Gallbladder (tissue), 1 donor: ENCODE results near the gene PLGLB1.

- PRO-cap = no peak
Observed at GRCh38 chr2:85893713-85894202, 5.0 kb upstream of the ST3GAL5 start.

GRCh38 chr2:85951534-85952381, 63.0 kb upstream of the ST3GAL5 start:
- PRO-cap = no peak

DNA sequence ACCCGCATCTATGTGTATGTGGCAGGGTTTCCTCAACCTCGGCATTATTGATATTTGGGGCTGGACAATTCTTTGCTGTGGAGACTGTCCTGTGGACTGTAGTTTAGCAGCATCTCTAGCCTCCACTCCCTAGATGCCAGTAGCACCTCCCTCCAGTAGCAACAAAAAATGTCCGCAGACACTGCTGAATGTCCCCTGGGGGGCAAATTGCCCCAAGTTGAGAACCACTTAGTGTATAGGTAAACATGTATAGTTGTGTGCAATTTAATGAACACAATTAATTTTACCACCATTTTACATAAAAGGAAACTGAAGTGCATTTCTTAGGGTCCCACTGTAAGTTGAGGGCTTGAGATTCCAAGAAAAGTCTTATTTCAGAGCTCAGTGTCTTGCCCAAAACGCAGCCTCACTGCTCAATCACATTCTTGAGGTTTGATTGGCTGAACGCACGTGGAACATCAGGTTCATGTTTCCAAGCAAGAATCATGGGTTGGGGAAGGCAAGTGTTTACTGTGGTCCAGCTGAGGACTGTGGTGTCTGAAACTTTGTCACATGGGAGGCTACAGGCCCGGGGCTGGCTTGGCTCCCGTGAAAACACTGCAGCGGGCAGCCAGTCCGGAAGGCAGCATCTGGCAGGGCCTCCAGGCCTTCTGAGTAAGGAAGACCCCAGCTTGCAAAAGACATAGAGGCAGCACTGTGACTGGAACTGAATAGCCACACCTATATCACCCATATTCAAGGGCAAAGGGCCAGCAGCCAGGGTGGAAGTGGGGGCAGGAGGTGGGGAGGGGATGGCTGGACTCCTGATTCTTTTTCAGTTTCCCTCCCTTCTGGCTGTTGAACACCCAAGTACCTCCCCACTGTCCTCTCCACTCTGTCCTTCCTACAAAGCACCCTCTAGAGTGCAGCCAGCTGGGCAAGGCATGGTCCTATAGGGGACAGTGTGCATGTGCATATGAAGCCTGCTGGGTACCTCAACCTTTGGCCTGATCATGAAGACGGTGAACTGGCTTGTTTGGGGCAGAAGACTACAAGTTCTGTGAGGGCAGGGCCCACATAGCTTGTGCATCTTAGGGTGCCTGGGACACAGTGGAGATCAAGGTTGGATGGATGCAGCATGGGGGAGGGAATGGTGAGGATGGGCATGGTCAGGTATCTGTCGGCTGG, 84.7 kb downstream of the POLR1A start:
- PRO-cap = no peak

- PRO-cap = no peak
Observed at GRCh38 chr2:86048761-86049326, 56.8 kb downstream of the POLR1A start.

GRCh38 chr2:86065373-86066057, 40.2 kb downstream of the POLR1A start:
- PRO-cap = no peak

DNA sequence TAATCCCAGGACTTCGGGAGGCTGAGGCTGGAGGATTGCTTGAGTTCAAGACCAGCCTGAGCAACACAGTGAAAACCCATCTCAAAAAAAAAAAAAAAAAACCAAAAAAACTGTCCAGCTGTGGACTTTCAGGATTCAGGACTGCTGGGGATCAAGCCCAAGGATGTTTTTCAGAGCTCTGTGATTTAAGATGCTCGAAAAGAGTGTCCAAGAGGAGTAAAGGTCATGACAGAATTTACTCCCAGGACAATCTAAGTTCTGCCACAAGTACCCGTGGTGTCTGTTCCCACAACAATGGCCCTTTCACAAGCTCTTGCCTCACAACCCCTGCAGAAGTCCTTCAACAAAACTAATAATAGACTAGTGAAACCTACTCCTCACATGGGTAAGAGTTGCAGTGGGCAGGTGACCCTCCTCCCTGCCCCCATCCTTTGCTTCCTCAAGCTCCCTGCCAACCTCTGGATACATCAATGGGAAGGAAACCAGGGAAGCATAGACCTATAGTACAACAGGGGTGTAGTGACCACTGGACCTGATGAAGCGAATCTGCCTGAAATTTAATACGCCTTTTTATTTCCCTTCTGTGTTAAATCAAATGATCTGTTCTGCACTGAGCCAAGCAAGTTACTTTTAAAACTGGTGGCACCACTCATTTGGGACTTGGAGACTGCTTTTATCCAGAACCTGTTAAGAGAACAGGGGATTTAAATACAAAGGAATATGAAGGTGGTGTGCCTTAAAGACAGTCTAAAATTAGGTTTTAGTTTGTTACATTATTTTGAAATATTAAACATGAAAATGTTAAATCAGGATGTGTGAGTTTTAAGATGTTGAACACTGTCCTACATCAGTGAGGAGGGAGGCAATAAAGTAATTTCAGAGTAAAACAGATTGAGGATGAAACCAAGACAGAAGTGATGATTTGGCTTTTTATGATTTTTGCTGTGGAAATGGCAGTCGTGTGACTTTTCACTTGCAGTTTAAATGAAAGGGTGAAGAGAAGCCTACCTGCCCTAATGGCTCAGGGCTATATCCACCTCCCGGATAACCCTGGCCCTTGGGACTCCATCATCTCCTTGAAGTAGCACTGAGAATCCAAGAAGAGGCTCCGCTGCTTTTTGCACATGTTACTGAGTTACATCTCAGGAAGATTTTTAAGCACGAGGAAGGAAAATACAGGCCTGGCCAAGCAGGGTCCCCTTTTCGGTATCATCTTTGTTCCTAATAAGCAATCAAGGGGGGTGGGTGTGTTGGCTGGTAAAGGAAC, 35.2 kb downstream of the PTCD3 start:
- PRO-cap = no peak

DNA sequence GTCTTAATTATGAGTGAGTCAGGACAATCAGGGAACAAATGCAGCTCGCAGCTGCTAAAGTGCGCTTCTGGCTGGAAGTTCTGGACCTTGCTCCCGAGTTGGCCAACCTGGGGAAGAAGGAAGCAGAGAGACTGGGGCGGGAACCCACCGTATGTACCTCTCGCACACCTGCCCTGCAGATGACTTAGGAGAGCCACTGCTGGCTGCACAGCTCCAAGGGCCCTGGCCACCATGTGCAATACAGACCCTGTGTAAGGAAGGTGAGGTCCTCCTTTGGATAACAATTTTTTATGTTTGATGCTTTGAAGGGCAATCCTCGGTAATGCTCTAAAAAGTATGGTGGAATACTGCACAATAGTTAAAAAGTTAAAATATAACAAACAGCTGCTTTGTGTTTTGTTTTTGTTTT, 42.3 kb downstream of the REEP1 start:
- PRO-cap = no peak

DNA sequence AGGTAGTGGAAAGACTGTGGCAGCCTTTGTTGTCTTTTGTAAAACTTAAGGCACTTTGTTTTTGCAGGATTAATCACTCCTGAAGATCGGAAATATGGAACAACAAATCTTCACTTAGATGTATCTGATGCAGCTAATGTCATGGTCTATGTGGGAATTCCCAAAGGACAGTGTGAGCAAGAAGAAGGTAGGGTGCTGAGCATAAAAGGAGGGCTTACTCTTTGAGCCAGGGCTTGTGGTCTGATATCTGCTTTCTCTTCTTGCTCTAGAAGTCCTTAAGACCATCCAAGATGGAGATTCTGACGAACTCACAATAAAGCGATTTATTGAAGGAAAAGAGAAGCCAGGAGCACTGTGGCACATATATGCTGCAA, 48.1 kb downstream of the KDM3A start:
- PRO-cap = no peak

GRCh38 chr2:86720480-86720908, 403 bp downstream of the RMND5A start:
- PRO-cap = no peak

DNA sequence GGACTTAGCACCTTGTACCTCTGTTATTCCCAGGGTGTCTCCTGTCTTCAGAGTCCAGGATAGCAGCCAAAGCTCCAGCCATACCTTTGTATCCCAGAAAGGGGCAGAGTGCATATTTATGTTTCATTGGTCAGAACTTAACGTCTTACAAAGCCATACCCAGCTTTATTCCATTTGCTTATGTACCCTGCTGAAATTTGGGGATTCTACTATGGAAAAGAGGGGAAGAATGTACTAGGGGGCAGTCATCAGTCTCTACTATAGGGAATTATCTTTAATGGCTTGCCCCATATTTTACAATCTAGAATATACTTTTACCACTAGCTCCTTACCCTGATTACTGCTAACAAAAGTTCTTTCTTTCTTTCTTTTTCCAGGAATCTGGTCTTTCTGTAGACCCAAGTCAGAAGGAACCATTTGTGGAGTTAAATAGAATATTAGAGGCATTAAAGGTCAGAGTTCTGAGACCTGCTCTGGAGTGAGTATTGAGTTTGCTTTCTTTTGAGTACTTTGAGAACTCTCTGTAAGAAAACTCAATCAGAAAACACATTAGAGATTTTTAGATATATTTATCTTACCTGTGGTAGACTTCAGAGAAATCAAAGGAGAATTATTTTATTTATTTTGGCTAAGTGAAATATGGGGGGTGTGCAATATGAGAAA, 33.1 kb downstream of the RMND5A start:
- PRO-cap = no peak

GRCh38 chr2:86785356-86785938, 5.3 kb downstream of the CD8A start:
- PRO-cap = no peak

DNA sequence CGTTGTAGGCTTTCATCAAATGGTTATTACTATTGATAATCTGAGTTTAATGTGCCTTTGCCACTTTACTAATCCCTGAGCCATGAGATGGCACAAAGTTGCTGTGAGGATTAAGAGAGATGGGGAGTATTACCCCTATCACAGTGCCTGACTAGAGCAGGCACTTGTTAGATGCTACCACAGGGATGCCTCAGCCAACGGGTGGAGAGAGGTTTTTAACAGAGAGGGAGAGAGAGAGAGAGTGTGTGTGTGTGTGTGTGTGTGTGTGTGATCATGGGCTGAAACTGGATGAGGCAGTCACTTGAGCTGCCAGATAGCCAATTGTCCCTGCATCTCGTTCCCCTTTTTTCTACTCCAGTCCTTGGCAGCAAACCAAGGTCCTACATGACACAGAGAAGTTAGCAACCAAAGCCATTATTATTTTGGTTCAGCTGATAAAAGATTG, 3.0 kb downstream of the CD8A start:
- PRO-cap = no peak

GRCh38 chr2:87021806-87022236, at the start of gene PLGLB1:
Gene PLGLB1, minus strand, starts transcription at chr2:87021844.
- PRO-cap = no peak

DNA sequence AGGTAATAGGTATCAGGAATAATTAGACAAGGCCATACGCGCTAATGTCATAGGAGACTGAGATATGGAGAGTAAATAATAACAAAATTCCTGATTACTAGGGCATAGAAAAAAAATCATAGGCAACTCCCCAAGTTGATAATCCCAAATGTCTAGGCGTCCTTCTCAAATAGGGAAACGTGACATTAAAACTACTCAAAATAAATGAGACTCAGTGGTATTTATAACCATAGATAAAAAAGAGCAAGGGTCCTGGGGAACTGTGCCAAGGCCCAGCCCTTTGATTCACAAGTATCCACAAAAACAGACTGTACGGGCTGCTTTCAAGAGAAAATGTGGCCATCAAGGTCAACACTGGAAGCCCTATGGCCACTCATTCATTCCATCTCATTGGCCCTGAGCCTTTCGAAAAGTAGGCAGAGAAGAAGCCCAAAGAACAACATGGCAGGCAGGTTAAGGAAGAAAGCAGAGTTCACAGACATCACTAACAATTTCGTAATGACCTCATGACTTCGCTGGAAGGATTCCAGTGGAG, 252.7 kb upstream of the PLGLB2 start:
- PRO-cap = no peak

DNA sequence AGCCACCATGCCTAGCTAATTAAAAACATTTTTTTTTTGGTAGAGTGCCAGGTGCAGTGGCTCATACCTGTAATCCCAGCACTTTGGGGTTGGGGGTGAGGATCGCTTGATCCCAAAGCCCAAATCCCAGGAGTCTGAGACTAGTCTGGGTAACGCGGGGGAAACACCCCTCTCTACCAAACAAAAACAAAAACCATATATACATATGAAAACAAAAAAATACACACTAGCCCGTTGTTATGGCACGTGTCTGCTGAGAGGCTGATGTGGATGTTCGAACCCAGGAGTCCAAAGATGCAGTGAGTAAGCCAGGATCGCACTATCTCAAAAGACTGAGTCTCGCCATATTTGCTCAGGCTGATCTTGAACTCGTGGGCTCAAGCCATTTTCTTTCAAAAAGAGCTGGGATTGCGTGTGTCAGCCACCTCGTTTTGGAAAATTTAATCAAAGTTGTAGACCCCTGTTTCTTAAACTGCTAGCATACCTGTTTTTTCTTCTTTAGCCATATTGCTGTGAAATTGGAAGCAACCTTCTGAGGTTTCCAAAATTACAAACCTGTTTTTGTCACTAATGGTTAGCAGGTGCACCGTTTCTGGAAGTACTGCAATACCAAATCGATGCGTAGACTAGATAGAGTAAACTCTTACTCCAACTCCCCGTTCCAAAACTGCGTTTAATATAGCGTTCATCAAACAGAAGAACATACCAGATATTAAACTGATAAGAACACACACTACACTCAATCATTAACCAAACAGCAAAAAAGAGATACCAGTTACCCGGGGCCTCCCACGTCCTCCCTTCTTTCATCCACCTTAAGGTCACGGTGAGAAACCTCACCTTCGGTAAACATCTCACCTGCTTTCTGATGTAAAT, 39.6 kb downstream of the KRCC1 start:
- PRO-cap = bidirectional peak, plus-strand start outside the sequence, minus-strand start at position 770 of the sequence

GRCh38 chr2:88054743-88055045, 889 bp downstream of the KRCC1 start:
- PRO-cap = unidirectional peak, plus-strand start at chr2:88054815

GRCh38 chr2:88350172-88351425, 101.9 kb downstream of the FOXI3 start:
- PRO-cap = no peak

DNA sequence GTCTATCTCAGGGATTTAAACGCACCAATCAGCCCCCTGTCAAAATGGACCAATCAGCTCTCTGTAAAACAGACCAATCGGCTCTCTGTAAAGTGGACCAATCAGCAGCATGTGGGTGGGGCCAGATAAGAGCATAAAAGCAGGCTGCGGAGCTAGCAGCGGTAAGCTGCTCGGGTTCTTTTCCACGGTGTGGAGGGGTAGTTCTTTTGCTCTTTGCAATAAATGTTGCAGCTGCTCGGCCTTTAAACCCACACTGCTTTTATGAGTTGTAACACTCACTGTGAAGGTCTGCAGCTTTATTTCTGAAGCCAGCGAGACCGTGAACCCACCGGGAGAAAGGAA, 20.7 kb upstream of the TEX37 start:
- PRO-cap = no peak

- PRO-cap = no peak
Observed at GRCh38 chr2:88506612-88507011, 17.8 kb upstream of the TEX37 start.

GRCh38 chr2:88590654-88591281, 36.5 kb downstream of the EIF2AK3 start:
- PRO-cap = no peak